Hepatocyte (in vitro differentiated cells and primary cell): ENCODE results near the genes ZNF735, ZNF736, ZNF107 and TPST1.

GRCh38 chr7:56287635-56288251, 171.5 kb upstream of the NUPR2 start:
- RAMPAGE, long total RNA: no peak
- RRBS: 4% methylated on average over 8 of the region's 54 CpGs

DNA sequence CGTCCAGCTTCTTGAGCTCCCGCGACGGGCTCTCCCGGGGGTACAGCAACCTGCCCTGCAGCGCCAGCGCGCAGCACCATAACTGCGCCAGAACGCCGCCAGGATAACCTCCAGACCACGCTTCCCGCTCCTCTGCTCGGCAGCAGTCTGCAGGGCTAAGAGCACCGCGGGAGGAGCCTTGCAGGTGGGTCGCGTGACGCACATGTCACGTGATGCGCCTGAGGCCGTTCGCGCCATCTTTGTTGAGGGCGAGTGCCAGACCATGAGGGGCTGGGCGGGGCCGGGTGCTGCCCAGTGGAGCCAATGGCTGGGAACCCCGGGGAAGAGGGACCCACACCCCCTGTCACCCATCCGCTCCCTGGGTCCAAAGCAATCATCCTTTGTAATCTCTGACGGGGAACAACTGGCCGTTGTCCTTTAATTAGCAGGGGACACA, 71.3 kb upstream of the ZNF479 start:
- RAMPAGE, long total RNA: no peak
- RRBS: no CpG with 5 or more reads among the region's 31 CpGs

DNA sequence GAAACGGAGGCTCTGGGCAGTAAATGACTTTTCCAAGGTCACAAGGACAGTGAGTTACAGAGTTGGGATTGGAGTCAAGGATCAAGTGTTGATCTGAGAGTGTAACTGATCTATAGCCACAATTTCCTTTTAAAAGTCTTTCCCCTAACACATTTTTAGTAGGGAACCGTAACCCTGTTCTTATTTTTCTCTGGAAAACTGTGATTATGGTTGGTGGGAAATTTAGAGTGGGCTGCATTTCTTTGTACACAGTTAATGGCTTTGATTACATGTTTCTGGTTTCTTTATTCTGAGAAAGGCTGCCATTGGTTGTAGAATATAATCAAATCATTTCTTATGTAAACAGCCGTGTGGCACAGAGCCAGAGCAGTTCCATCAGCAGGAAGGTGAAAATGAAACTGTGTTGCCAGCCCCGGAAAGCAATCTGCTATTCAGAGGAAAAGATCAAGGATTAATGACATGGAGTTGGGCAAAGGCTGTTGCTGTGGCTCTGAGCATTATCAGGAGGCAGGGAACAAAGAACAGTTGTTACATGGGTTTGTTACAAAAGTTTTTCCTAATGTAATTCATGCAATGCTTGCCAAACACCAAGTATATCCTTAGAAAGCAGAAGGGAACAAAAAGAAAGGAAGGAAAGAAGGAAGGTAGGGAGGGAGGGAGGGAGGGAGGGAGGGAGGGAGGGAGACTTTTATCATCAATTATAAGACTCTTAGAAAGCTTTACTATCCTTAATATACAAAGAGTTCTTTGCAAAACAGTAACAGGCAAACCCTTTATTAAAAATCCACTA, 74.2 kb upstream of the ZNF716 start:
- RAMPAGE, long total RNA: no peak
- RRBS: no CpG with 5 or more reads among the region's 4 CpGs

- RAMPAGE, long total RNA: no peak
- RRBS: no CpG with 5 or more reads among the region's 6 CpGs
These were observed 73.5 kb upstream of the ZNF722 start for GRCh38 chr7:63925244-63925516.

- RAMPAGE, long total RNA: no peak
- RRBS: no CpG with 5 or more reads among the region's 12 CpGs
These were observed at the start of gene ZNF735 for GRCh38 chr7:64206993-64207361. TSS of gene ZNF735 (plus strand) at chr7:64207203.

DNA sequence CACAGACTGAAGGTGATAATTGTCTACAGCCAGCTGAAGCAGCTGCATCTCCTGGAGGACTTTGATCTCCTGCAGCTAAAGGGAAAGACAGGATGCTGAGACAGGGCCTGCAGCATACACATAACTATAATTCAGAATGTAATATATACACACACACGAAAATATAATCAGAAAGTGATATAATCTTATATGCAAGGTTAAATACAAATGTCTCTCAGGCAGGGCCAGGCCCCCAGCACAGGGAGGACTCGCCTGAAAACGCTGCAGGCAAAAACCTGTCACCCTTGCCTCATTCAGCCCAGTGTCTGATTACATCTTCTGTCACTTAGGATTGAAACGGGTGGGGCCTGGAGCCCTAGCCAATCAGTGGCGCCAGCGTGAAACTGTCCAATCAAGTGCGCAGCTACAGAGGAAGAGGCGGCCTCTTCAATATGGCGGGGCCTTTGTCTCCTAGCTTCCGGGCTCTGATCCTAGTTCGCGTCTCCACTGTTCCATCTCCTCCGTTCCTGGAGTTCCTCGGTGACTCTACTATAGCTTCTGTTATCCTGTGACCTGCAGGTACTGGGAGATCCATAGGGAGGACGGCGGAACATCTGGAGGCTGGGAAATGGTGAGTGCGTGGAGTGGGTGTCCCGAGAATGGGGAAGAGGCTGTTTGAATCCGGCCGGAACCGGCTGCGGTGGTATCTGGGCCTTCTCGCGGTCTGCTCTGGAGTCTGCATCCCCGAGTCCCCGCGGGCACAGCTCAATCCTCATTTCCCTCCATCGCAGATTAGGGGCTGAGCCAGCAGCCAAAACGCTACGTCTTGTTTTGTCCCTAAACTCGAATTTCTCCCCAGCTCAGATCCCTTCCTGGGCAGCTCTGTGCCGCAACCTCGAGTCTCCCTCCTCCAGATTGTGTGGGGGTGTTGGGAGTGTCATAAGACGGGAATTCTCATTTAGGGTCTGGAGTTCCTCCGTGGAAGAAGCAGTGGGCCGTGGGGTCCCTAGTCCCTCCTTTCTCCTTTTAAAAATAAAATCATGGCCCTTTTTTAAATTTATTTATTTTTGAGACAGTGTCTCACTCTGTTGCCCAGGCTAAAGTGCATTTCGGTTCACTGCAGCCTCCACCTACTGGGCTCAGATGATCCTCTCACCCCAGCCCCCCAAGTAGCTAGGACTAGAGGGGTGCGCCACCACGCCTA, at the start of gene ZNF736:
Gene ZNF736 (plus strand): TSS at position 418 of the 1,183 bp plus-strand sequence.
- RAMPAGE, long total RNA: no peak
- RRBS: no CpG with 5 or more reads among the region's 39 CpGs

- RAMPAGE, long total RNA: no peak
- RRBS: no CpG with 5 or more reads among the region's 17 CpGs
These were observed 62.2 kb downstream of the ZNF680 start for GRCh38 chr7:64500349-64501386.

- RAMPAGE, long total RNA: no peak
- RRBS: 75% methylated on average over 2 of the region's 5 CpGs
These were observed 4.2 kb downstream of the ZNF680 start for GRCh38 chr7:64558558-64559167.

- RAMPAGE, long total RNA: no peak
- RRBS: no CpG with 5 or more reads among the region's 56 CpGs
These were observed 6.4 kb upstream of the ZNF680 start for GRCh38 chr7:64569046-64569936.

- RAMPAGE, long total RNA: no peak
- RRBS: 11% methylated on average over 7 of the region's 36 CpGs
These were observed 11.8 kb upstream of the ZNF680 start for GRCh38 chr7:64574445-64575394.

GRCh38 chr7:64665665-64666892, at the start of gene ZNF107:
TSS of gene ZNF107 (plus strand) at chr7:64666133.
- RAMPAGE, long total RNA: no peak
- RRBS: 4% methylated on average over 8 of the region's 39 CpGs

GRCh38 chr7:64888588-64889793, 14.1 kb upstream of the ZNF273 start:
- RAMPAGE, long total RNA: no peak
- RRBS: 4% methylated on average over 19 of the region's 85 CpGs

DNA sequence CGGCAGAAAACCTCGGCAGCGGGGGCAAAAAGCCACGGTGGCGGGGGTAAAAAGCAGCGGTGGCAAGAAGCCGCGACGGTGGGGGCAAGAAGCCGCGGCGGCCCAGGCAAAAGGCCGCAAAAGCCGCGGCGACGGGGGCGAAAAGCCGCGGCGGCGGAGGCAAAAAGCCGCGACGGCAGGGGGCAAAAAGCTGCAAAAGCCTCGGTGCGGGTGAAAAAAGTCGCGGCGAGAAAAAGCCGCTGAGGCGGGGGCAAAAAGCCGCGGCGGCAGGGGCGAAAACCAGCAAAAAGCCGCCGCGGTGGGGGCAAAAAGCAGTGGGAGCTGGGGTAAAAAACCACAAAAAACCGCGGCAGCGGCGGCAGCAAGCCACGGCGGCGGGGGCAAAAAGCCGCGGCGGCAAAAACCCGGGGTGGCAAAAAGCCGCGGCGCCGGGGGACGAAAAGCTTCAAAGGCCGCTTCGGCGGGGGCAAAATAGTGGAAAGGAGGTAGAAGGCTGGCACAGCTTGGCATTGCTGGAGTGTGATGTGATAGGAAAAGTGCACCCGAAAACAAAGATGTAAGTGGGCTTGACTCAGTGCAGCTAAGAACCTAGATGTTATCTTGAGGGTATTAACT, 136.1 kb downstream of the ZNF92 start:
- RAMPAGE, long total RNA: no peak
- RRBS: no CpG with 5 or more reads among the region's 59 CpGs

DNA sequence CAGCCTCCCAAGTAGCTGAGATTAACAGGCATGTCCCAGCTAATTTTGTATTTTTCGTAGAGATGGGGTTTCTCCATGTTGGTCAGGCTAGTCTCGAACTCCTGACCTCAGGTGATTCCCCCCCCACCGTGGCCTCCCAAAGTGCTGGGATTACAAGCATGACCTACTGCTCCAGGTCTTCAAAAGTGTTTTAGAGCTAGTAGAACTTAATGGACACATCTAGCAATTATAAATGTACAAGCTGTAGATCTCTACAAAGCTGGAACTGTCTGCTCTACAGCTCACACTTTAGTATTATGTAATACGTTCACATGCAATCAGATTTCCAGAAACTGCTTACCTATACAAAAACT, 39.4 kb upstream of the ASL start:
- RAMPAGE, long total RNA: no peak
- RRBS: no CpG with 5 or more reads among the region's 4 CpGs

DNA sequence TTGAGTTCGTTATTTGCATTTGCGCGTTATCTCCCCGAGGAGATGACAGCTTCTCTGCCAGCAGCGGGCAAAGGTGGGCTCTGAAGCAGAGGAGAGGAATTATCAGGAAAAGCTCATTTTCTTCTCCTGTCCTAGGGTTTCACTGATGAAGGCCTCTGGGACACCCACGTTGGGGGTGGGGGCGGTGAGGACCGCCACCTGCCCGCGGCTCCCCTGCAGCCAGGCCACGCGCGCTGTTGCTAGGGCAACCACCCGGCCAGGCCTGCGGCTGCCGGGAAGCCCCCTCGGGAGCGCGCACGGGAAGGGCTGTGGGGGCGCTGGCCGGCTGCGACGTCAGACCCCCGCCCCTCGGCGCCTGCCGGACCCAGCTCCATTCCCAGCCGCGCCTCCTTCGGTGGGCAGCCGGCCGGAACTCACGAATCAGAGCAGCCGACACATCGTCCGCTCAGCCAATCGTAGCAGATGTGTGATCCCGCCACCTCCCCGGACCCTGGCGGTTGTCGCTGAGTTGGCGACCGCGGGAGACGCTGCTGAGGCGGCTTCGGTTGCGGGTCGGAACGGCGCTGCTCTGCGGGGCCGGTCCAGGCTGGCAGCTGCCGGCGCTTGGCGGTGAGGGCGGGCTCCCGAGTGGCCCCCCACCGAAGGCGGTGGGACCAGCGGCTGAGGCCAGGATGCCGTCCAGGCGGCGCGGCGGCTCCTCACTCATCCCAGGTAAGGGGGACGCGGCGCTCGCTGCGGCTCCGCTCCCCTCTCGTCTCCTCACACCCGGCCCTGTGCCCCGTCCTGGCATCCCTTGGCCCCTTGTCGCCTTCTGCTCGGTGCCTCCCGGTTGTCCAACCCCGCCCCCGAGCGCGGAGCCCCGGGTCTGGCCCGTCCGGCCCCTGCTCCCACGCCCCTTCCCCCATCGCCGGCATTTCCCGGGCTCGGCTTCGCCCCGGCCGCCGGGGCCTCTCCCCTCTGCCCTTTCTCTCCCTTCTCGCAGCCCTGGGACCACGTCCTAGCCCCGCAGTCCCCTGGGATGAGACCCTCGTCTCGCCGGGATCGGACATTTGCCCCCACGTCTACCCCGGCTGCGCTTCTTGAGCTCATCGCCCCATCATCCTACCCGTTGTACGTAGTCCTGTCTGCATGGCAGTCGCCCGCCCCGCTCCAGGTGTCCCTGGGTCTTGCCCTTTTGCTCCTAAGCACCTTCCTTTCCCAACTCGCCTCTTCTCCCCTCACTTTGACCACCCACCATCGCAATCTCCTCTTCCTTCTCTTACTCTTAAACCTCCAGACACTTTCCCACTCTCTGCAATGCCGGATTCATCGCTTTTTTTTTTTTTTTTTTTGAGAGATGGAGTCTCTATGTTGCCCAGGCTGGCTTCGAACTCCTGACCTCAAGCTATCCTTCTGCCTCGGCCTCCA, at the start of gene TPST1:
Gene TPST1 (plus strand): TSS at position 523 of the 1,407 bp plus-strand sequence.
- RAMPAGE, long total RNA: start-site peak on the plus strand centred at position 524 of the sequence, 8 bp wide, 164 and 77 reads in 2 replicates
- RRBS: 1% methylated on average over 44 of the region's 117 CpGs

- RAMPAGE, long total RNA: no peak
- RRBS: no CpG with 5 or more reads among the region's 13 CpGs
These were observed 173.9 kb downstream of the TPST1 start for GRCh38 chr7:66378902-66379485.

- RAMPAGE, long total RNA: no peak
- RRBS: no CpG with 5 or more reads among the region's 16 CpGs
These were observed 138.0 kb upstream of the KCTD7 start for GRCh38 chr7:66490321-66491389.

DNA sequence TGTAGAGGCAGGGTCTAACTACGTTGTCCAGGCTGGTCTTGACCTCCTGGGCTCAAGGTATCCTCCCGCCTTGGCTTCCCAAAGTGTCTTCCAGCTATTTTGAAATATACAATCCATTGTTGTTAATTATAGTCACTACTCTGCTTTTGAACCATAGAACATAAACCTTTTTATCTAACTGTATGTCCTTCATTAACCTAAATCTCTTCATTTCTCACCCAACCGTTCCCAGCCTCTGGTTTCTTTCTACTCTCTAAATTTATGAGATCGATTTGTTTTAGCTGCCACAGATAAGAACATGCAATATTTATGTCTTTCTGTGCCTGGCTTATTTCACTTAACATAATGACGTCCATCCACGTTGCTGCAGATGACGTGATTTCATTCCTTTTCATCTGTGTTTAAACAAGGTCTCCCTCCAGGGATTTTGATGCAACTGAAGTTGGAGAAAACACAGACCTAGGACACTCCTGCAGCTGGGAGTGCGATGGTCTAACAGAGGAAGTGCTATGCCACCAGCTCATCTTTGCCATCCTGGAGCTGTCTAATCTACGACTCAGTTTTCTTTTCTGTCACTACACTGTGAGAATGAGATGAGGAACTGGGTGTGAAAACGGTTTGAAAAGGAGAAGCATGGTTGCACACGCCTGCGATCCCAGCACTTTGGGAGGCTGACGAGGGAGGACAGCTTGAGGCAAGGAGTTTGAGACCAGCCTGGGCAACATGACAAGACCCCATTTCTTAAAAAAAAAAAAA, 1.6 kb upstream of the KCTD7 start:
- RAMPAGE, long total RNA: no peak
- RRBS: no CpG with 5 or more reads among the region's 13 CpGs

DNA sequence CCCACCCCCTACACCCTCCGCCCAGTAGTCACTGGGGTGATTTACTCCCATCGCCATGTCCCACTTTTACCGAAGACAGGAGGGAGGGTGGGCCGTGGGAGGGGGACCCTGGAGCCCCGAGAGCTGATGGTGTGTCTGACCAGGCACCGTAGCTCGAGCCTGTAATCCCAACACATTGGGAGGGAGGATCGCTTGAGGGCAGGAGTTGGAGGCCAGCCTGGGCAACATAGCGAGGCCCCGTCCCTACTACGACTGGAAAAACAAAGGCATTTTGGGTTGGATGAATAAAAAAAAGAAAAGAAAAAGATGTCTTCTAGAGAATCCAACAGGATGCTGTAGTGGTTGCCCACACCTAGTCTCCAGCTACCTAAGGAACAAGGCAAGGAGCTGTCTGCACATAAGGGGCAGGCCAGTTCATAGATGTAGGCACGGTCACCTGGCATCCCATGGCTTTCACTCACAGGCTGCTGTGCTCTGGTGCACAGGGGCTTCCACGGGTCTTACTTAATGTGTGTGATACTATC, 807 bp downstream of the KCTD7 start:
- RAMPAGE, long total RNA: no peak
- RRBS: no CpG with 5 or more reads among the region's 13 CpGs

DNA sequence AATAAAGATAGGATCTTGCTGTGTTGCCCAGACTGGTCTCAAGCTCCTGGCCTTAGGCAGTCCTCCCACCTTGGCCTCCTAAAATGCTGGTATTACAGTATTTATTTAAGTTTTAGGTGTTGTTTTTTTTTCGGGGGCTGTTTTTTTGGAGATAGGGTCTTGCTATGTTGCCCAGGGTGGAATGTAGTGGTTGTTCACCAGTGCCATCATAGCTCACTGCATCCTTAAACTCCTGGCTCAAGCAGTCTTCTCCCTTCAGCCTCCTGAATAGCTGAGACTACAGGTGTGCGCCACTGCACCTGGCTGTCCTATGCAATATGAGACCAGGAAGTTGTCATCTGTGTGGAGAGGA, 5.5 kb downstream of the KCTD7 start:
- RAMPAGE, long total RNA: no peak
- RRBS: no CpG with 5 or more reads among the region's 2 CpGs